Measurements from ENCODE around the genes EXTL1, RPS6KA1 and ARID1A.

DNA sequence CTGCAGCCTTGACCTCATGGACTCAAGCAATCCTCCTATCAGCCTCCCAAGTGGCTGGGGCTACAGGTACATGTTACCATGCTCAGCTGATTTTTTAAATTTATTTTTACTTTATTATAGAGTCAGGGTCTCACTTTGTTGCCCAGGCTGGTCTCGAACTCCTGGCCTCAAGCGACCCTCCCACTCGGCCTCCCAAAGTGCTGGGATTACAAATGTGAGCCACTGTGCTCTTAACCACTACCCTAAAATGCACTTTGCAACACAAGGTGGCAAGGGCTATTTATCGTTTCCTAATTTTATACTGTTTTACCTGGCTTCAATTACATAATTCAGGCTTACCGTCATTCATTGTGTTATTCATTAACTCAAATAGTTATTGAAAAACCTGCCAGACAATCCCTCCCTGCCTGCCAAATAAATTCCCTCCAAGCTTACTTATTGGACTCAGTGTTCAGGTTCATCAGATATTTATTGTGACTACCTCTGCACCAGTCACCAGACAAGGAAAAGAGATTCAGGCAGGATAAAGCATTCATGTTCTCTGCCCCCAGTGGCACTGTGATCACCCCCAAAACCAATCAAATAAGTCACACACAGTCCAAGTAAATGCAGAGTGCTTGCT lies 8.0 kb upstream of the AUNIP start:
- RRBS: no CpG with 5 or more reads among the region's 5 CpGs

DNA sequence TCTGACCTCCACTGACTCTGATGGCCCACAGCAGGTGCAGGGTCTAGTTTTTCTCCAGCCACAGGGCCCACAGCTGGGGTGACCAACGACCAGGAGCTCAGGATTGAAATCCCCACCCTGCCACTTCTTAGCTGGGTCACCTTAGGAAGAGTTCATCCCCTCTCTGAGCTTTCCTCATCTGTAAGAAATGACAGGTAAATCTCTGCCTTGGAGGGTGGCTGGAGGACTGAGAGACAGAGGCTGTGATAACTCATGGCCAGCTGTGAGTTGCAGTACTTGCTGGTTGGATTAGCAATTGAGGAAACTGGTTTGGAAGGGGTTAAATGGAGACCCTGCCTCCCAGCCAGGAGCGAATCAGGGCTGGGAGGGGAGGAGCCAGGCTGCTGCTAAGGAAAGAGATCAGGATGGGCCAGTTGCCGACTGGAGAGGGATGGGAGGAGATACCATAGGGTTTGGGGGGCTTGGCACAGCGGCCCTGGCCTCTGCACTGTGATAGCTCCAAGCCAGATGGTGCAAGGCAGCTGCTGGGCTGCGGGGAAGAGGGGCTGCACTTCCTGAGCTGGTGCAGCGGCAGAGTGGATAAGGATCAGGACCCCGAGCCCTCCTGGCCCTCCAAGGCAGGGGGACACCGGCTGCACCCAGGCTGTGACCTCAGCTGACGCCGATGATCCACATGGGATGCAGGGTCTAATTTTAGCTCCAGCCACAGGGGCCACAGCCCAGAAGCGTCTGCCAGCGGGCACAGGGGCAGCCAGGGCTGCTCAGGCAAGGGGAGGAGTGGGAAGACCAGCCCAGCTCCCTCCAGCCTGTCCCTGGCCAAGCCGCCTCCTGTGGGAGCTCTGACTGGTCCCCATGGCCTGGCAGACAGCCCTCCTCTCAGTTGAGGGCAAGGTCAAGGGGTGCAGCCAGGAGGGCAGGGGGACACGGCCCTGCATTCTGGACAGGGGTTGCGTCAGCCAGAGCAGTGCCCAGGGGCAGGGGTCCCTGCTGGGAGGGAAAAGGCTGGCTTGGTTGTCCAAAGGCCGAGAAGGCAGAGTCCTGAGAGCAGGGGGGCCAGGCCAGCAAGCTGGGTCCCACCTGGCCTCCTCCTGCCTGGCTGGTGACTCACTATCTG lies at the start of gene EXTL1:
EXTL1 (plus strand) TSS at position 412 of the 1,114 bp plus-strand sequence.
- RRBS: no CpG with 5 or more reads among the region's 16 CpGs

DNA sequence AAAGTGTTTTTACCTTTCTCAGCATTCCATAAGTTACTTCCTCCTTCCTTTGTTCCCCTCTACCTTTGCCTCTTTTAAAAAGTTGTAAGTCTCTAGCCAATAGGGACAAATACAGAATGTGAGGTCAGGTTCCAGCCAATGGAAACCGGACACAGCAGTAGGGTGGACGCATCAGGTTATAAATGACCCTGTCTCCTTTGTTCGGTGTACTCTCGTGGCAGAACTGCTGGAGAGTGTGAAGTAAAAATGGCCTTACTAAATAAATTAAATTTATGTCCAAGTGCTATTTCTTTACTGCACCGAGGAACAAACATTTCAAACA lies 18.1 kb upstream of the PDIK1L start:
- RRBS: no CpG with 5 or more reads among the region's 5 CpGs

DNA sequence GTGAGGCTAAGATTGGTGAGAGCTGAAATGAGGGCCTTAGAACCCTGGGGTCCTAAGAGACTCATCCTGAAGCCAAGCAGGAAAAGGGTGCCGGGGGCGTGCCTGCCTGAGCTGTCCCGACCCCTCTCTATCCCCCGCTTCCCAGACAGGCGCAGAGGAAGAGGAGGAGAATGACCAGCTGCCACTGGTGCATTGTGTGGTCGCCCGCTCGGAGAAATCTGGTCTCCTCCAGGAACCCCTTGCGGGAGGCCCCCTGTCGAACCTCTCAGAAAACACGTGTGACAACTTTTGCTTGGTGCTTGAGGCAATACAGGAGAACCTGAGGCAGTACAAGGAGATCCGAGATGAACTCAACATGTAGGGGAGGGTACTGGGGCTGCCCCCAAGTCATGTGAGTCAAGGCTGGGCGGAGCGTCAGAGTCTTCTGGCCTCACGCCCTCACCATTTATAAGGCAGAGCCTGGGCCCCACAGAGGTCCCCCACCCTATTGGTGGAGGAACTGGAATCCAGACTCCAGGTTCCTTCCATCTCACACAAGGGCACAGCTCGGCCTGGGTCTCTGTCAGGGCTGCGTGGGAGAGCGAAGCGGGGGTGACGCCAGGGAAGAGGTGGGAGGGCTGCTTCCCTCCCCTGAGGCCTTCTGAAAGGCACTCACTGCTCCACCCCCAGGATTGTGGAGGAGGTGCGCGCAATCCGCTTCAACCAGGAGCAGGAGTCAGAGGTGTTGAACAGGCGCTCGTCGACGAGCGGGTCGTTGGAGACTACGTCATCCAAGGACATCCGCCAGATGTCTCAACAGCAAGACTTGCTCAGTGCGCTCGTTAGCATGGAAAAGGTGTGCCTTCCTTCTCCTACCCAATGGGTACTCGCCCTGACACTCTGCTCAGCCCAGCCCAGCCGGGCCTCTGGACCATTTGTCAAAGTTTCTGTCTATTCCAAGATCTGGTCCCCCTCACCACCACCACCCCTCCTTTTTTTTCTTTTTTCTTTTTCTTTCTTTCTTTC lies 10.6 kb downstream of the CATSPER4 start:
- RRBS: no CpG with 5 or more reads among the region's 35 CpGs

DNA sequence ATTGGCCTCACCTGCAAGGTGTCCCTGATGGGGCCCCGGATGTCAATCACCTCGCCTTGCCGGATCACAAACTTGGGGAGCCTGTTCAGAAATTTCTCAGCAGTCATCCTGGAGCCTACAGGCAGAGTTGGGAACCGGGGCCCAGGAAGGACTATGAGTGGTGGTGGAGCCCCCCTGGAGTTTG lies 4.1 kb downstream of the SH3BGRL3 start:
- RRBS: 82% methylated on average over 2 of the region's 4 CpGs

- RRBS: no CpG with 5 or more reads among the region's 7 CpGs
Measured at GRCh38 chr1:26290215-26290592, 10.3 kb downstream of the SH3BGRL3 start.

GRCh38 chr1:26321400-26322094 lies 3.8 kb downstream of the CD52 start:
- RRBS: no CpG with 5 or more reads among the region's 17 CpGs

GRCh38 chr1:26350637-26351505 lies 3.1 kb downstream of the CRYBG2 start:
- RRBS: no CpG with 5 or more reads among the region's 8 CpGs

- RRBS: 3% methylated on average over 34 of the region's 69 CpGs
Measured at GRCh38 chr1:26500781-26501771, 28.5 kb upstream of the RPS6KA1 start.

DNA sequence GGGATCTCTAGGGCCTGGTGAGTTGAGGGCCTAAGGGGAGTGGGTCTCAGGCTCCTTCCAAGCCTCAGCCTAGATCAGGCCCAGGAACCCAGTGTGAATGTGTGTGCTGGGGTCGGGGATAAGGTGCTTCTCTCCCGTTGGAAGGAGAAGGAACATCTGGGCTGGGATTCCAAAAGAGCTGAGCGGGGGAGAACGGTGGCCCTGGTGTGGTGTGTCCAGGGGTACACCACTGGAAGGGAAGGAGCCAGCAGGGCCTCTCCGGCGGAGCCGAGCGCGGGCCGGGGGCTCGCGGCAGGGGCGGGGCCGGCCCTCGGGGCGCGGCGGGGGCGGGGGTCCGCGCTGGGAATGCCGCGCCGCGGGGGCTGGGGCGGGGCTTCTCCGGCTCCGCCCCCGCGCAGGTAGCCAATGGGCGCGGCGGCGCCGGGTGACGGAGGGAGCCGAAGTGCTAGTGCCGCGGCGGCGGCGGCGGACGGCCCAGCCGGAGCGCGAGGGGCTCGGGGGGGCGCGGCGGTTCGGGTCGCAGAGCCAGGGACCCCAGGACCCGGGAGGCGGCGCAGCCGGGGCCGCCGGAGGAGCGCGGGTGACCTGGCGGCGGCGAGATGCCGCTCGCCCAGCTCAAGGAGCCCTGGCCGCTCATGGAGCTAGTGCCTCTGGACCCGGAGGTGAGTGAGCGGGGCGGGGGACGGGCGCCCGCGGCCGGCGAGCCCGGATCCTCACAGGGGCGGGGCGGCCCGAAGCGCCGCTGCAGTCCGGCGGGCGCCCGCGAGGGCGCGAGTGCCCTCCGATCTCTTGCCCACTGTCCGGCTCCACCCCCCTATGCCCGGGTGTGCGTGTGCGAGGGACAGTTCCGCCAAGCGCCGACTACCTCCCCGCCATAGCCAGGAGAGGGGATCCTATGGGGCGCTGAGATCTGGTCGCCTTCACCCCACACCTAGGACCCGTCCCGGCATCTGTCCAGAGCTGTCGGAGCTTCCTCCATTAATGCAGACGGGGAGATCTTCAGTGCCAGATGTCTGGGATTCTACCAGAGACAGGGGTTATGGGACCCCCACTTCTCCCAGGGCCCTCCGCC lies at the start of gene RPS6KA1:
RPS6KA1 (plus strand) TSS at position 440 of the 1,072 bp plus-strand sequence.
- RRBS: 3% methylated on average over 71 of the region's 105 CpGs

GRCh38 chr1:26695843-26696602 lies at the start of gene ARID1A:
Gene ARID1A, plus strand, starts transcription at chr1:26696015.
- RRBS: 5% methylated on average over 42 of the region's 92 CpGs

DNA sequence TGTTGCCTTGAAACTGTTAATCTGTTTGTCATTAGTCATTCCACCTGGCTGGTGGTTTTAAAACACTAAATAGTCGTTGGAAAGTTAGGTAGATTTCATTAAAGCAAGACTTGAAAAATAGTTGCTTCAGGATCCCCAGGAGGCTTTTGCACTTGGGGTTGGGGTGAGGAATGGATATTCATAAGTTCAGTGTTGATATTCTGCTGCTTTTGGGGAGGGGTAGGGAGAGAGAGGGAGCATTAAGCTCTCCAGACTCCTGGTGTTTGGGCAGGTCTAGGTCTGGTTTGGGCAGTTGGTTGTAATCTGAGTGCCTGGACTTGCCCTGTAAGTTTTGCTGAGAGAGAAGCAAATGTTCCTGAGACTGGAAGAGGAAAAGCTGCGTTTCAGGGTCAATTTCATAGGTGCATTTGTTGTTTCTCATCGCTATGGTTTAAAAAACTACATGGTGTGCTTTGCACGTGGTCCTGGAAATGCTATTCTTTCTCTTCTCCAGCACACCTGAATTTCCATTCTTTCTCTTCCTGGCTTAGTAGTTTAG lies 6.1 kb downstream of the ARID1A start:
- RRBS: no CpG with 5 or more reads among the region's 4 CpGs

DNA sequence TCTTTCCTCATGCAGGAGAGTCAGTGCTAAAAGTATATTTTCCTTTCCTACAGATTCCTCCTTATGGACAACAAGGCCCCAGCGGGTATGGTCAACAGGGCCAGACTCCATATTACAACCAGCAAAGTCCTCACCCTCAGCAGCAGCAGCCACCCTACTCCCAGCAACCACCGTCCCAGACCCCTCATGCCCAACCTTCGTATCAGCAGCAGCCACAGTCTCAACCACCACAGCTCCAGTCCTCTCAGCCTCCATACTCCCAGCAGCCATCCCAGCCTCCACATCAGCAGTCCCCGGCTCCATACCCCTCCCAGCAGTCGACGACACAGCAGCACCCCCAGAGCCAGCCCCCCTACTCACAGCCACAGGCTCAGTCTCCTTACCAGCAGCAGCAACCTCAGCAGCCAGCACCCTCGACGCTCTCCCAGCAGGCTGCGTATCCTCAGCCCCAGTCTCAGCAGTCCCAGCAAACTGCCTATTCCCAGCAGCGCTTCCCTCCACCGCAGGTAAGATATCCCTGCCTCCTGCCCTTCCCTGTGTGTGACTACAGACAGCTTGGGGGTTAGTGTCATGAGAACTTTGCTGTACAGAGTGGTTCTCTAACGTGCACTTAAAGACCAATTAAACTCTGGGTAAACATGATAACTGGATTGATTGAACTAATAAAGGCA lies 35.4 kb downstream of the ARID1A start:
- RRBS: no CpG with 5 or more reads among the region's 12 CpGs

DNA sequence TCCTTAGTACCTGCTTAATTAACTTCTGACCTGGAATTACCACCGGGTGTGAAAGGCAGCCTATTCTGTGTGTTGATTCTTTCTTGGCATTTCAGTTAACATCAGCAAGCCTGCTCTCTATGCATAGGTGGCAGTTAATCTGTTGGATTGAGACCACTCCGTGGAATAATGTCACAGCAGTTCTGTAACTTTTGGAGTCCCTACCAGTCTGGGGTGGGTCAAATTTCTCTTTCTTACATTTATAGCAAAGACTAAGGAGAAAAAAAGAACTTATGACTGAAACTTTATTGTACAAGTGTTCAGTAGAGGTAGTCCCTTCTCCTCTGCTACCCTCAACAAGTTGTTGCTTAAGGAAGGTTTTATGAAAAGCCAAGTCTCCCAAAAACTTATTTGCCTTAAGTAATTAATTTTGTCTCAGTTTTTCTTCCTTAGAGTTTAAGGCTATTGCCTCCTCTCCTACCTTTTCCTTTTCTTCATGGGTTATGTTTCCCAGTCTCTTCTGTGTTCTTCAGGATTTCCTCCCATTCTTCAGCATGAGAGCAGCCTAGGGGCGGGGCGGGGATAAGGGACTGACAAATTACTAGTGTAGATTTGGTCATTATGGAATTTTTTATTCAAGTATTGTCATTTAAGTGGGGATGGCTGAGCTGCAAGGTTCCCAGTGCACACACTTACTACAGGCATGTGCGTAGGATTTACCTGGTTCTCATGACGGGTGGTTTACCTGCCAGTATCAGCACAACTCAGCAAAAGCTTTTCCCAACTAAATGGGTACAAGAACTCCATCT lies 35.4 kb upstream of the PIGV start:
- RRBS: no CpG with 5 or more reads among the region's 6 CpGs

- RRBS: no CpG with 5 or more reads among the region's 16 CpGs
Measured at GRCh38 chr1:26773208-26773826, 14.4 kb upstream of the PIGV start.

DNA sequence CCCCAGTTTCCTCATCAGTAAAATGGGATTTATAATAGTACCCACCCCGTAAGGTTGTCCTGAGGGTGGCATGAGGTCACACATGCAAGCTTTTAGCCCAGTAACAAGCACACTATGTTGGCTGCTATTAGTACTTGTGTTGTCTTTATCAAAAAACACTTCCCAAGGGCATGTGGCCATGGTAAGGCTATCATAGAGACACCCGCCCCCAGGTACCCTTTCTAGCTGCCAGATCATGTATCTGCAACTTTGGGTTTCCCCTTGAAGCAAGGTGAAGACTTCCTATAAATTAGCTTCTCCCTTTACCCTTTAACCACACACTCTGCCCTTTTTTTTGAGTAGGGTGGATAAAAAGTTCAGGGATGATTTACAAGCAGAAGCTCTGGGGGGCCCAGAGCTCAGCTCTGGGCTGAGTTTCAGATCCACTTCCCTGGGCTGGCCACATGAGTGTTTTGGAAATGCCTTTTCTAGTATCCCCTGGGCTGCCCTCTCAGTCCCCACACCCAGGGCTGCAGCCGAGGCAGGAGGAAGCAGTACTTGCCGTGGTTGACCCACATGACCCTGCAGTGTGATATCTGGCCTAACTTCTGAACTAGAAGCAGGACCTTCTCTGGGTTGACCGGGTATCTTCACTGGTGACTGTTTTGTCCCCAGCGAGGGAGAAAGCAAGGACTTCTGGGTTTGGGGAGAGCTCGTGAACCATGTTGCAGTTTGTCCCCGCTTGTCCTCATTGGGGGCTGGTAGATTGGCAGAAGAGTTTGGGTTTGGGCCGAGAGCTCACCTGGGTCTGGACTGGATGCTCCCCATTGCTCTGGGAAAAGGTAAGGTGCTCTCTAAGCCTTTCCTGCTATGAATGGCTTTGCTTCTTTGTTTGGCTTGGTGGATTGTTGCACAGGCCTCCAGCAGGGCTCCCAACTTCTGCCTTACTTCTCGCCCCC lies 2.2 kb downstream of the ZDHHC18 start:
- RRBS: no CpG with 5 or more reads among the region's 10 CpGs

- RRBS: 59% methylated on average over 2 of the region's 14 CpGs
Measured at GRCh38 chr1:26856946-26857934, 5.7 kb upstream of the SFN start.

GRCh38 chr1:26922948-26923260 lies 1.4 kb downstream of the NUDC start:
- RRBS: no CpG with 5 or more reads among the region's 1 CpG

DNA sequence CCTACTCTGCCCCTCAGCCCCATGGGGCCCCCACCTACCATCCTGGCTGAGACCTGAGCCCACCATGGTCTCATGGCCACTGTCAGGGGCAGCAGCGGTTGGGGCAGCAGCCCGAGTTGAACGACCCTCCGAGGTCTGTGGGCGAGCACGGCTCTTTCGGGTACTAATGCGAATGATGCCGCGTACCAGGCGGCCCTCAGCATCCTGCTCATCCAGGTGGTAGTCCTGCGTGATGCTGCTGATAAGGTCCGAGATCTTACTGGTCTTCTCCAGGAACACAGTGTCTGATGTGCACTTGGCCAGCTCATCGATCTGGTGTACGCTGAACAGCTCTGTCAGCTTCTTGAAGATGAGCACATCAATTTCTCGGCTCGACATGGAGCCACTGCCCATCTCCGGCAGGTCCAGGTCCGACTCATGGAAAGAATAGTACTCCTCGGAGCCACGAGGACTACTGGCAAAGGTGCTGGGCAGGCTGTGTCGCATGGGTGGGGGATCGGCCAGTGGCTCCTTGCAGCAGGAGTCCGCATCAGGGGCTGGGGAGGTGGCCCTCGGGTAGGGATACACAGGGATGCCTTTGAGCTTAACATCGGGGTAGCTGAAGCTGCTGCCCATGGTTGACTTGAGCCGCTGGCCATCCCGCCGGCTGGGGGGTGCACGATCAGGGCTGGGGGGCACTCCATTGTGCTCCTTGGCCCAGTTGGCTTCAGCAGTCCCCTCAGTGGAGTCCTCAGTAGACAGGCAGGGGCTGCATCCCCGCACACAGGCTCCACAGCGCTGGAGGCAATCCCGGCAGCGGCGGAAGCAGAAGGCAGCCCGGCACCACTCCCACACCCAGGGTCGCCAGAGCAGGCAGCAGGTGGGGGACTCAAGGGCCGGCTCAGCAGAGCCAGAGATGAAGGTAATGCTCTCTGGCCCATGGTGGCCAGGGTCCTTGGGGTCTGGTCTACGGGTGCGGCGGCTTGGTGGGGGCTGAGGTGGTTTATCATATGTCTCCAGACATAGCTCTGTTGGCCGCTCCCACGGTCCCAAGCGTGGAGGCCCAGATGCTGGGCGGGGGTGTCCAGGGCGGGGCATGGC lies 8.6 kb downstream of the KDF1 start:
- RRBS: 42% methylated on average over 3 of the region's 46 CpGs

DNA sequence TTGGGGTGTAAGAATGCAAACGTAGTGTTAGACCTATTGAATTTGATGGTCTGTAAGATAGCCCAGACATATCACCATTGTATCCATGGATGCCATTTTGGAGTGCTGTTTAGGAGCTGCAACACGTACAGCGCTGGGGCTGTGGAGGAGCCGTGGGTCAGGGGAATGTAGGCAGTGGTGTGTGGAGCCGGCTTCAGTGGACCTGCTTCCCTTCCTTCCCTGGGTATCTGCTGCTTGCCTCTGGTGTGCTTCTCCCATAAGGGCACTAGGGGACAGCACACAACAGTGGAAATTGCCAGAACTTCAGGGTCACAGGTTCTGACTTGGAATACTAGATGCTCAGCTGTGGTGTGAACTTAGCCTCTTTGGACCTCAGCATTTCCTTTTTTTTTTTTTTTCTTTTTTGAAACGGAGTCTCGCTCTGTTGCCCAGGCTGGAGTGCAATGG lies 6.6 kb upstream of the KDF1 start:
- RRBS: no CpG with 5 or more reads among the region's 7 CpGs

Measured in UCH-1 (cell line).